Osteocyte (in vitro differentiated cells): ENCODE measurements around a stretch of chr15.

GRCh38 chr15:99257222-99257927, 6.1 kb downstream of the LRRC28 start:
- PRO-cap = no peak

- PRO-cap = no peak
Measured at GRCh38 chr15:99507707-99508472, 57.9 kb upstream of the MEF2A start.

DNA sequence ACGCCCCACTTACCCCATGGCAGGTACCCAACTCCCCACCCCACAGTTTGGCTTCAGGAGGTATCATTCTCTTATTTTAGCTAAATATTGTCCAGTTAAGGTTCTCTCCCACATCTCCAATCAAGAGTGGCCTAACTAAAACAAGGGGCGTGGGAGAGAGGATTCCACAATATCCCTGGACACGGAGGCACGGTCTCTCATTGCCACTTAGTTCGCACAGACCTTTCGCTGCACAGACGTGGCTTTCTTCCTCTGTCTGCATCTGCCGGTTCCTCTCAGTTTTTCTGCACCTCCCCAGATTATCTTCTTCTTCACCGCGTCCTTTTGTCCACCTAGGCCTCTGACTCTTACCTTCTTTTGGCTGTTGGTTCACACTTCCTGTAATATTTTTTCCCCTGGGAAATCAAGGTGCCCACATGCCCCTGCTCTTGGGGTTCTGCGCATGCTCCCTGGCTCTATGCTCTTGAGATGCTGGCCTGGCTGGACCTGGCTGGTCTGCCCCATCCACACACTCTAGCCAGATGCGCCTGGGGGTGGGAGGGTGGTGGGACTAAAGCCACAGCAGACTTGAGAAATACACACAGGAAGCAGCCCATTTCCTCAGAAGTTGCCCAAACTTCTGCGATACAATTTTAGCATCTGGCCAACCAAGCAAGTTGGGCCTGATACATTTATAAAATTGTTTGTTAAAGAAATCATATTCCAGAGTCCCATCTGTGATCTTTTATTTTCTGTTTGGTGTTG, 56.3 kb upstream of the MEF2A start:
- PRO-cap = no peak

DNA sequence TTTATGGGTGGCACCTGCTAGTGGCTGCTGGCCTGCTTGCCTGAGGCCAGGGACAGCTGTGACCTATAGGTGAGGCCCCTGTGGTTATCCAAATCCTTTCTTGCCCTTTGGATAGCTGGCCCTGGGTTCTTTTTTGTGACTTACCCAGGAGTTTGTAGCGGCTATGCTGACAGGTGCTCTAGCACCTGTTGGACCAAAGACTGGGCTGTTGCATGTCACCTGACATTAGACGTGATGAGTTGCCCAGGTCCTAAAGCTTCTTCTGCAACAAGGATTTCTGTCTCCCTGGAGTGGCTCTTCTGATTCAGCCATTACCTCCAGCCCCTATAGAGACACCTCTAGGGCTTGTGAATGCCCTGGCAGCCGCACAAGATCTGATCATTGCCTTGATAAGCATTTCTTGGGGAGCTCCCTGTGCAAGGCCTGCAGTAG, 19.1 kb upstream of the MEF2A start:
- PRO-cap = no peak

GRCh38 chr15:99604666-99605238, 39.0 kb downstream of the MEF2A start:
- PRO-cap = no peak

DNA sequence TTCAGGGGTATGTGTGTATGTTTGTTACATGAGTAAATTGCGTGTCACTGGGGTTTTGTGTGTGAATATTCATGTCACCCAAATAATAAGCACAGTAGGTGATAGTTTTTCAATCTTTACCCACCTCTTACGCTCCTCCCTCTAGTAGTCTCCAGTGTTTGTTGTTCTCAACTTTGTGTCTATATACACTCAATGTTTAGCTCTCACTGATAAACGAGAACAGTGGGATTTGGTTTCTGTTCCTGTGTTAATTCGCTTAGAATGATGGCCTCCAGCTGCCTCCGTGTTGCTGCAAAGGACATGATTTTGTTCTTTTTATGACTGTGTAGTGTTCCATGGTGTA, 54.4 kb downstream of the MEF2A start:
- PRO-cap = no peak

- PRO-cap = no peak
Measured at GRCh38 chr15:99707322-99707902, 25.8 kb downstream of the LYSMD4 start.

DNA sequence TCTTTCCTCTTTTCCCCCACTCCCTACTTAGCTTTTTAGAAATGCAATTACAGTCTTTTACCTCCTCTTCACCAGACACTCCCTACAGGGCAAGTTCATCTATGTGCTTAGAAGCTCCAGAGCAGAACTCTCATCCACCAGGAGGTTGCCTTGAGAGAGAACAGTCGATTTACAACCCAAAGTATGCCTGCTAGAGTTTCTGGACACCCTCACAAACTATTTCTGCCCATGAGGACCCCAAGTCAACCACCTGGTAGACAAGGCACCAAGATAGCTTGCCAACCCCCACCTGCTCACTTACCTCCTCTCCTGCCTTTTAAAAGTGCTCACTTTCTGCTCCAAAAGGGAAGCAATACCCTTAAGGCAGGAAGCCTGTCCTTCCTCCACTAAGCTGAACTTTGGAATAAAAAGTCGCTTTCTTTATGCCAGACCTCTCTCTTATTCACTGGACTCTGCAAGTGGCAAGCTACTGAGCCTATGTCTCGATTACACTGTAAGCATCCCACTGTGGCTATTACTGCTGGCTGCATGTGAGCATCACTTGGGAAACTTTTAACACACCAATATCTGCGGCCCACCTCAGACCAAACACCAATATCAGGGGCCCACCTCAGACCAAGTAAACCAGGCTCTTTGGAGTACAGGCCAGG, 168.4 kb downstream of the ADAMTS17 start:
- PRO-cap = no peak

DNA sequence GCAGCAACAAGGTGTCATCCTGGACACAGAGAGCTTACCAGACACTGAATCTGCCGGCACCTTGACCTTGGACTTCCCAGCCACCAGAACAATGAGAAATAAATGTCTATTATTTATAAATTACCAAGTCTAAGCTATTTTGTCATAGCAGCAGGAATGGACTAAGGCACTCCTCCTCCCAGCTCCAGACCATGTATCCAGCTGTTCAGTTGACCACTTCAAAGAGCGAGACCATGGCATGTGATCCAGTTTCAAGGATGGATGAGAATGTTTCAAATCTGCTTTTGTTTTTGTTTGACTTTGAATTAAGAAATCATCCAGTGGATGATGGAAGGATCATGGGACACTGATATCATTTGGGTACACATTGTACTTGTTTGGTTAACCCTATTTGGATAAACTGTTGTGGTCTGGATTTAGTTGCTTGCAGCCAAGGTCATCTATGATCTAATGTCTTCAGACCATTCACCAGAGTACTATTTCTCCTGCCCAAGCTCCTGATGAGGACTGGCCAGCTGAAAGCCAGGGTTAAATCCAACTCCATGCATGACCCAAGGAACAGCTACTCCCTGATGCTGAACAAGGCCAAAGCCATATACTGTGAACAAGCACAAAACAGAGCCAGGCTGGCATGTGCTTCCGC, 5.0 kb upstream of the ADAMTS17 start:
- PRO-cap = no peak

DNA sequence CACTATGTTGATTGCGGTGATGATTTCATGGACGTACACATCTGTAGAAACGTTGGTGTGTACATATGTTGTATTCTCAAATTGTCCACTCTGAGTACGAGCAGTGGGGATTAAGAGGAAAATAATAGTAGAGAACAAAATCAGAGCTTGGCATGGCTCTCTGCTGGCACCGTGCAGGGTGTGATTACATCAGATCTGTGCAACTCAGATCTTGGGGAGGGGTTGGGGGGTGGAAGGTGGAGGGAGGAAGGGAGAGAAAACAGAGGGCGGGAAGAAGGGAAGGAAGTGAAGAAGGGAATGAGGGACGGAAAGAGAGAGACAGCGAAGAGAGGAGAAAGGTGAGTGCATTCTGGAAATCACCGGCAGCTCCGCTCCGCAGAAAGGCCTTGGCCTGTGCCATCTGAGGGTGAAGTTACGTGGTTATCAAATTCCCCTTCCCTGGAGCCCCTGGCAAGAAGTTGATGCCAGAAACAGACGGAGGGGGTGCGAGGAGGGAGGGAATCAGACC, 30.9 kb upstream of the ADAMTS17 start:
- PRO-cap = no peak

DNA sequence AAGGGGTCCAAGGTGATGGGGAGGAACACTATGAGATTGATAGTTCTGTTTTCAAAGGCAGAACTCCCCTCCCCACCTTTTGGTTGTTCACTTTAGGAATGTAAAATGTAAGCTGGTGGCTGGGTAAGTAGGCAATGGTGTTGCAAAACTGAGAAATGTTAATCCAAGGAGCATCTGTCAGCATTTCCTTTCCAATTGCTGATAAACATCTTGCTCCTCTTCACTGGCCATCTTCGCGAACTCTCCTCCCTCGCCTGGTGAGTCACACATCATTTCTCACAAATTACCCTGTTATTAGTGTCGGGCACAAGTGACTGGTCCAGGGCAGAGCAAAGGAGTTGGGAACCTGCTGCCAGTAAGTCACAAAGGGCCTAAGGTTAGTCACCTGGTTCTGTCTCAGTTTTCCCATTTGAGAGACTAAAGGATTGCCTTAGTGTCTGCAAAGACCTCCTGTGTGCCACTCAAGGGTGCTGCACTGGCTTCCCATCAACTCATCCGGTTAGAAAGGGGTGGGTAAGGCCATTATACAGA, 13.0 kb downstream of the CERS3 start:
- PRO-cap = no peak

DNA sequence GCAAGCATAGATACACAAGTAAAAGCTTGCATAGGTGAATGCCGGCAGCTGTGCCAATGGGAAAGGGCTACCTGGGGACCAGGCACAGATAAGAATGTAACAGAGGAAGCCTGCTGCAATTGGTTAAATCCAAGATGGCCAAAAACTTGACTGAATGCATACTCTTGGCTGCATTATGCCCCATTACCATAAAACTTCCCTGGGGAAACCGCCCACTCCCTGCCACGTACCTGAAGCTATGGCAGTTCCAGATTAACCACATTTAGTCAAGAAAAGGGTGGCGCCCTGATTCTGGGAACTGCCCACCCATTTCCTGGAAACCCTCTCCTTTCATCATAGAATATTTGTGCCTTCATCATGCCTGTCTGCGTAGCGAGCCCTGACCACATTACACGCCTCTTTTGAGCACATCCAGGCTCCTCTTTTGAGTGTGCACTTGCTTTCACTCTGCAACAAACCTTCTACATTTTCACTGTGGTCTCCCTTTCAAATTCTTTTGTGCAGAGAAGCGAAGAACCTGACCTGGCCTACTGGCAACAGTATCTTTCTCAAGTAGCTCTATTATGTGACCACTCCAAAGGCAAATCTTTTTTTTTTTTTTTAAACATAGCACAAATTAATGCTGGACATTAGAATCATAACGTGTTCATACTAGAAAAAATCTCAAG, 5.2 kb downstream of the LINS1 start:
- PRO-cap = no peak

DNA sequence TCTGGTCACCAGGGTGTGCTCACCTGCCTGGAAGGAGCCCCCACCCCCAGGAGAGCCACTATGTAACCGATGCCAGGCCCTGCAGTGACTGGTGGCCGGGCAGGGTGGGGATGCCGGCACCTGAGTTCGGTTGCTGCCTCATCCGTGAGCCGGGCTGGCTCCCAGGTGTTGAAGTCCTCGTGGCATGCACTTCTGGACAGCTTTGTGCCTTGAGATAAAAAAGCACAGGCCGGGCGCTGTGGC, 56.5 kb downstream of the ASB7 start:
- PRO-cap = no peak

- PRO-cap = no peak
Measured at GRCh38 chr15:101207794-101208328, 44.0 kb downstream of the CHSY1 start.

- PRO-cap = no peak
Measured at GRCh38 chr15:101246408-101247099, 5.3 kb downstream of the CHSY1 start.

GRCh38 chr15:101255619-101256080, 3.8 kb upstream of the CHSY1 start:
- PRO-cap = no peak

GRCh38 chr15:101266808-101267211, 10.5 kb downstream of the SELENOS start:
- PRO-cap = no peak

DNA sequence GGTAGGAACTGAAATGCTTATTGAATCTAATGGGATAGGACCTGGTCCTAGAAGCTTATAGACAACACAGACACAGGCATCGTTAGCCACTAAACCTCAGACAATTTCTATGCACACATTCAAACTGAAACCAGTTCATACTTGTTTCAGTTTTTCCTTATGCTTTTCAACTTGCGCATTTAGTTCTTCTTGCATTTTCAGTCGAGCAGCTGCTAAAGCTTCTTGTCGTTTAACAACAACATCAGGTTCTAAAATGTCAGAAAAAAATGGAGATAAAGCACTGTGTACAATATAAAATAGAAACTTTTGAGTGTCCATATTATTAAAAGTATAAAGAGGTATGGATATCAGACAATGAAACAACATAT, 2.2 kb downstream of the SELENOS start:
- PRO-cap = no peak

DNA sequence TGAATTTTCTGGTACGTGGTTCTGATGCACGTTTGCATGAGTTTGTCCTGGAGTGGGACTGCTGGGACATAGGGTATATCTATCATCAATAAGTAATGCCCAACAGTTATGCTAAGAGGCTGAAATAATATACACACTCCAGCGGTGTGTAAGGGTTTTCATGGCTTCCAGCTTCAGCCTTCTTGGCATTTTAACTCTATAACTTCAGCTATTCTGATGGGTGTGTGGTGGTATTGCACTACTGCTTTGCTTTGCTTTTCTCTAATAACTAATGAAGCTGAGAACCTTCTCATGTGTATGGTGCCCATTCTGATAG, 1.1 kb upstream of the SNRPA1 start:
- PRO-cap = no peak

GRCh38 chr15:101328872-101329711, 34.0 kb upstream of the SNRPA1 start:
- PRO-cap = no peak